Placental epithelial cell (primary cell): ENCODE results near the genes CFL2 and RALGAPA1.

- CAGE, long polyA plus RNA = no peak
These were observed 33.5 kb downstream of the CFL2 start for GRCh38 chr14:34680805-34681404.

DNA sequence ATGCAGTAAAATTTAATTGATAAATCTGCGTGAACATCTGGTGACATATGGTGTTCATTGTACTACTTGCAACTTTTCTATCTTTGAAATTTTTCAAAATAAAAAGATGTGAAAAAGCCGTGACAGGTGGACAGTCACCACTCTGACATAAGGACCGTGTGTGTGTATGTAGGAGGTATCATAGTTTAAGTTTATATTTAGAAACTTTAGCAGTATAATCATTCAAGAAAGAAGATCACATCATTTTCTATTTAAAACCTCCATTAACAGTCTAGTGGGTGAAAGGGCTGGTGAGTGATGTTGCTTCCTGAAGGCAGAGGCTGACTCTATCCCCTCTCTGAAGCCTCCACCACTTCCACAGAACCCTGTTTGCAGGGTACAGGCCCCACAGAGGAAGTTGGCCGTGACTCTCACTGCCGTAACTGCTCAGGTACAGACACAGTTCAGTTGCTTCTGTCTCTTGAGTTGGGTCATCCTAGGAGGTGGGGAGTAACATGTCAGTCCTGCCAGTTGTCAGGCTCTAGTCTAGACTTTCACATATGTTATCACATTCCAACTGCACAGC is 31.7 kb downstream of the CFL2 start:
- CAGE, long polyA plus RNA = no peak

DNA sequence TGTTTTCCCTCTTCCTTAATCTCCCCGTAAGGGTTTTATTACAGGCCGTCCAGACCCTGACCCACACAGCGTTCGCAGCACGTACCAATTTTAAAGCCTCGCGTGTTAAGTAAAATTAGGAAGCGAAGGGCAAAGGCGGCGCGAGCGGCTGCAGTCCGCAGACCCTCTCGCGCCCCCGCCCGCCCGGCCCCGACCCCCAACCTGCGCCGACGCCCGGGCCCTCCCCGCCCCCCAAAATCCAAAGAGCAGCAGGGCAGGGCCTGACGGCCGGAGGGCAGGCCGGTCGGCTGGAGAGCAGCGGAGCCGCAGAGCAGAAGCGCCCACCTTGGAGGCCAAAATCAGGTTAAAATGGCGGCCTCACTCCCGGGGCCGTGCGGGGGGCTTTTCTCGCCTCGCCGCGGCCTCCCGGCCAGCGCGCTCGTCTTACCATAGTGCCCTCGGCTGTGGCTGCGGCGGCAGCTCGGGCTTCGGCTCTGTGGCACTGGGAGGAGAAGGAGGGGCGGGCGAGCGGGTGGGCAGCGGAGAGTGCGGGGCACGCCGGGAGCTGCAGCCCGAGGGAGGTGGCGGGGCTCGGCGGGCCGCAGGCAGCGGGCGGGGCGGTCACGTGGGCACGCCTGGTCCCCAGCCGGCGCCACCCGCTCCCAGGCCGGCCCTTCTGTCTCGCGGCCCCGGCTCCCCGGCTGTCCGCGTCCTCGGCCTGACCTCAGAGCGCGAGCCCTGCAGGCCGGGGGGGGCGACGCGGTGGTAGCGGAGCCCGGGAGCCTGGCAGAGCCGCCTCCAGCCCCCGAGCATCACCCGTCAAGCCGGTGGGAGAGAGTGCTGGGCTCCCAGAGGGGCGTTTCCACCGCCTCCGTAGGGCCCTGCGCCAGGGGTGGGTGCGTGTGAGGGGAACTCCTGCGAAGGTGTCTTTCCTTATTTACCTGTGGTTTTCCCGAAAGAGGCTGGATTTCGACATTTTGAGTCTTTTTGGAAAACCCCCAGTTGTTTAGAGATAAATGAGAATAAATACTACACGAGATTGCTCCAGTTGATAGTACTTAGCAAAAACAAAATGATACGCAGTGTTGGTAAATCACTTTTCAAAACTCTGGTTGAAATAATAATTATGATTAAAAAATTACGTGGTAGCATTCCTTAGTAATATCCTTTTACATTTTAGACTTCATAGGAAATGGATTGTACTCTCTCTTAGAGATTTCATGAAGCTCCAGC is at the start of gene CFL2:
CFL2 (minus strand) TSS at position 483 of the 1,212 bp plus-strand sequence.
- CAGE, long polyA plus RNA = no peak

DNA sequence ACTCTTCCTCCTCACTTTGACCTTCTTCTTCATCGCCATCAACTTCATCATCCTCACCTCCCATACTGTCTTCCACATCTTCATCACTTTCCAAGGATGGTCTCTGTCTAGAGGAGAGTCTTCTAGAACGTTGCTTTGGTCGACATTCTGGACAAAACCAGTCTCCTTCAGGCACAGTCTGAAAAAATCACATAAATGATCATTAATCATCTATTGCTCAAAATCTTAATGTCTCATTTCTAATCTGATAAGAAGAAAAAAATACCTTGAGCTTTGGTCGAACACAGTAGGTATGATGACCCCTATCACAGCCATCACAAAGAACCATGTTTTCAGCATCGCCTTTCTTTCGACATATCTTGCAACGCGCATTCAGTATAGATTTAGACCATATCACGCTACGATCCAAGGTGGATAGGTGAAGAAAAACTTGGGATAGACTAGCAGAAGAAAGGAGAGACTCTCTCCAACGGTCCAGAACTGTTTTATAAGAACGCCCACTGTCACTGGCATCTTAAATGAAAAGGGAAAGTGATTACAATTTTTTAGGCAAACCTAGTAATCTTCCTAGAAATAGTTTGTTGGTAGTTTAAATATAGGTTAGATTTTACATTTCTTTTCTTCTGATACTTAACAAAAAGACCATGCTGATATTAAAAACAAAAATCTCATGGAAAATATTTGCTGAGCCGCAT is 50.5 kb upstream of the CFL2 start:
- CAGE, long polyA plus RNA = no peak

DNA sequence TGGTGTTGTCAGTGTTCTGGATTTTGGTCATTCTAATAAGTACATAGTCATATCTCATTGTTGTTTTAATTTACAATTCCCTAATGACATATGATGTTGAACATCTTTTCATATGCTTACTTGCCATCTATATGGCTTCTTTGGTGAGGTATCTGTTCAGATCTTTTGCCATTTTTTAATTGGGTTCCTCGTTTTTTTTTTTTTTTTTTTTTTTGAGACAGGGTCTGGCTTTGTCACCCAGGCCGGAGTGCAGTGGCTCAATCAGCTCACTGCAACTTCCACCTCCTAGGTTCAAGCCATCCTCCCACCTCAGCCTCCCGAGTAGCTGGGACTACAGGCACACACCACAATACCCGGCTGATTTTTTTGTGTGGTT is 55.2 kb downstream of the BAZ1A start:
- CAGE, long polyA plus RNA = no peak

DNA sequence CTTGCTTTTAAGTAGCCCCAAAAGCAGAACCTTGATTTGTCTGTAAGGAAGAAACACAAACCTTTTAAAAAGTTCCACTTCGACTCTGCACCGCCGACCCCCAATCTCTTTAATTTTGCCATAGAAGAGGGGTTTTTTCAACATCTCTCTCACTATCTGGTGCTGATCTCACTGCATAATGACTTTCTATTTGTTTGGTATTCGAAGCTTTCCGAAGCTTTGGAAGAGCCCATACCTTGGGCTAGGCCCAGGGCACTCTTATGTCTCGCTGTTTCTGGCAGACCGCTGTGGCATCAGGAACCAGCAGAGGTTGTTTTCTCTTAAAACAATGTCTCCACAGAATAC is 688 bp downstream of the PRORP start:
- CAGE, long polyA plus RNA = no peak

DNA sequence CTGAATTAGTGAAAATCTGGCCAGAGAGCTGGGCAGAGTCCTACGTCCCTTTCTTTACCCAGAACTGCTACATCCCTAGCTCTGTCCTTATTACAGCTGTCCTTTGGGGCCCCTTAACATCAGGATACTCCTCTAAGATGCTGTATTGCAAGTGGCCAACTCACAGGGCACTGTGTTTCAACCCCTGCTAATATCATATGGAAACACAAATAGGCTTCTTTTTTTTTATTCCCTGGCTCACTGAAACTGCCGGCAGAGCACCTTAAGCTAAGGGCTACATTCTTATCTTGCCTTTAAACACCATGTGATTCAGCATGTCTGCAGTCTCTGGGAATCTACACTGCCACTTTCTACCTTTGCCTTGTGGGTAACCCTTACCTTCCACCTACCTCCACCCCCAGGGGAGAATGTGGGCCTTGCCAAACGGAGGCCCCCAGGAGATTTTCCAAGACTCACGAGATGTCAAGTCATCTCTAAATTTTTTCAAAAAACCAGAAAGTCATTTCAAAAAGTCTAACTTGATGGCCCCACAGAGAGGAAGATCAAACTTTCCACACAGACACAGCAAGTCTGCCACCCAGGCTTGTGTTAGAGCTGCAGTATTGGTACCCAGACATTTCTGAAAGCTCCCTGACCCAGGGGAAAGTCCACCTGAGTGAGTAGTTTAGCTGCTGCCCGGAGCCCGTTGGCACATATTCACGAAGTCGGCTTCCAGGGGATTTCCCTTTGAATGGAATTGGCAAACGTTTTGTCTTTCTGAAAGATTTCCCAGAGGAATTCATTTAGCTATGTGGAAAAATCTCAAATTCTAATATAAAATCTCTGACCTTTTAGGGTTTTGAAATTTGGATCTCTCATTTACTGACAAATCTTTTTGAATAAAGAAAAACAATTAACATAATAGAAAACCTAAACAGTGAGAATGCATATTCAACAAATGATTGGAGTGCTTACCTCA is 4.7 kb upstream of the PSMA6 start:
- CAGE, long polyA plus RNA = no peak

- CAGE, long polyA plus RNA = no peak
These were observed 545 bp downstream of the PSMA6 start for GRCh38 chr14:35292549-35293304.

DNA sequence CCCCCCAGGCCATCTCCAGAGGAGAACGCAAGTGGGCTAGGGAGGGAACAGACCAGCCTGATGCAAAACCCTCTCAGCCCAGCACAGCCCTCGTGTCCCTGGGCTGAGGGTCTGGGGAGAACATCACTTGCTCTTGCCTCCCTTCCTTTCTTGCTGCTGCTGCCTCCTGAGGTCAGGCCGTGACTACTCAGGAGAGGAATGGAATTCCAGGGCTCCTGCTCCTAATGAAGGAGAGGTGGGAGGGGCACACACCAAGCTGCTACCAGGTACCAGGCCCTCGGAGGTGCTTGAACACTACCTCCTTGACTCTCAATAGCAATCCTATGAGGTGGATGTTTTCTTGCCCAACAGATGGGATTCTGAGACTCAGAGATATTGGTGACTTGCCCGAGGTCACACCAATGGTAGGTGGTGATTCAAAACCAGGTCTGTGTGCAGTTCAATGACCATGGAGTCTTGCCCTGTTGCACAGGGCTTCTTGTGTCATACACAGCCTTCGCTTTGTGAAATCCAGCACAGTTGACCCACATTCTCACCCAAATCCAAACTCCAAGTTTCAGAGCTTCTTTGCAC is 45.6 kb downstream of the PSMA6 start:
- CAGE, long polyA plus RNA = no peak

DNA sequence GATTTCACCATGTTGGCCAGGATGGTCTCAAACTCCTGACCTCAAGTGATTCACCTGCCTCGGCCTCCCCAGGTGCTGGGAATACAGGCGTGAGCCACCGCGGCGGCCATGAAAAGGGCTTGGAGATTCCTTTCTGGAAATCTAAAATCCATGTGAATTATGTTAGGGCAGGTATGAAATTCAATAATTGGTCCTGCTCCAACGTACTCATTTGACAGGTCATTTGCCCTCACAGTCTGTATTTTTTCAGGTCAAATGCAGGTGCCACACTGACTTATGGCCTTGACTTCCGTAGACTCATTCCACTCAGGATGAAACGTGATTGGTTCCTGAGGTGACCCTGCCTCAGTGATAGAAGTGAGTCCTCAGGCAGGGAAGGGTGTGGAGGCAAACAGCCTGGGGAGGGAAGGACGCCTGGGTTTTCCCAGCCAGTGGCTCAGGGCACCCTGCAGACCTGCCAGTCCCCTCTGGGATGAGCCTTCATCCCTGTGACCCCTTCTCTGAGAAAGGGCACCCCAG is 48.6 kb downstream of the PSMA6 start:
- CAGE, long polyA plus RNA = no peak

GRCh38 chr14:35808504-35809572 is at the start of gene RALGAPA1:
RALGAPA1 (minus strand) TSS chr14:35809295.
- CAGE, long polyA plus RNA = no peak

DNA sequence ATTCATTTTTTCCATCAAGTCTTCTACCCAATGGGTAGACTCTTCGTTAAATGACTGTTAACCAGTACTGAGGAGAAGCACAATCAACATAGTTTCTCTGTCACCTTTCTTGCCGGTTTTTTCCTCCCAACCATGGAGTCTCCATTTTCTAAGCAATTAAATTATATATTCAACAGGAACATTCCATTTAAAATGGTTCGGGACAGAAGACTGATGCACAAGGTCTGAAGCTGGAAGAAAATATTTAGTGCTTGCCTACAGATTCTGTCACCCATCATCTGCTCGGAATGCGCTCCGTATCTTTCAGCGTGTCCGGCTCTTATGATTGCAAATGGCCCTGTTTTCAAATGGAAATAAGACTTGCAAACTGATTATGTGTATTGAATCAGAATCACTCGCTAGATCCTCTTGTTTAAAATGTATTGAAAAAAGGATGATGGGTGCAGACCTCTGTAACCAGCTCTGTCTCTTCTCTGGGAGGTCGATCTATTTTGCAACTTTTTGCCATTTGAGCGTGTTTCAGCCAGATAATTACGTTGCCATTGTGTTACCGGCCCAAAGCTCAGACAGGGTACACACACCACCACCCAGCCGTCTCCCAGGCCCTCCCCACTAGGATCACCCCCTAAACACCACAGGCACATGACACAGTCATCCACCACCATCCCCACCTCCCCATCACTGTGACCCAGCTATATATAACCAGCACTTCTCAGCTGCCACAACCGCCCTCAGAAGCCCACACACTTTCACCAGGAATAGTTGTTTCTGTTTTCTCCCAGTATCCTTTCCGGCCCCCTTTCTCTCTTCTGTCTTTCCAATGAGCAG is 10.9 kb downstream of the NKX2-1 start:
- CAGE, long polyA plus RNA = no peak

- CAGE, long polyA plus RNA = no peak
These were observed 9.7 kb downstream of the NKX2-1 start for GRCh38 chr14:36510034-36511025.

DNA sequence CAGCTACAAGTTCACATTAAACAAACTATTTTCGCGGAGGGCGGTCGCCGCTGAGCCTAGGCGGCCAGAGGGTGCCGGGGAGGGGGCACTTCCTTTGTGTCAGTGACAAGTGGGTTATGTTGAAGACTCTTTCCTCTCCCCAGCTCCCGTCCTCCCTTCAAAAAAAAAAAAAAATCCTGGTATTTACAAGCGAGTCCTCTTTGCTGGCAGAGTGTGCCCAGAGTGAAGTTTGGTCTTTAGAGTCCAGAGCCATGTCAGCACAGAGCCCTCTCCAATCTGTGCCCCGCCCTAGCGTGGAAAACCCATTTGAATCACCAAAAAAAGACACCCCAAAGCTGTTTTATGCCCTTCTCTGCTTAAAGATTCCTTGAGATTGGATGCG is 3.4 kb downstream of the NKX2-1 start:
- CAGE, long polyA plus RNA = no peak

DNA sequence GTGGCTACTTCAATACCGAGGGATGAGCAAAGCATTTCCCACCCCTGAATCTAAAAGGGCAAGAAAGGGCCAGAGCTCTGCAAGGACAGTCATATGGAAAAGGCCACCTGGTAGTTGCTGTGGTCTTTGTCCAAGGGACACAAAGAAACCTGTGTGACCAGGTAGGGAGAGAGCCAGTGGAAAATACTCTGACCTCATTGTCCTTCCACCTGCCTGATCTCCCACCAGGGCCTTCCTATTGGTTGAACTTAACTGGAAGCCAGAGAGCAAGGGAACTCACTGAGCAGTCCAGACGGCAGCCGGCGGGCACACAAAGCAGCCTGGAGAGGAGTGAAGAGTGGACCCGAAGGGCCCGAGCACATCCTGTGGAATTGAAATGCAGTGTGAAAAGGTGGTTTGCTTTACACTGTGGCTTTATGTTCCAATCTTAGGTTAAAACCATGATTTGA is 120.8 kb downstream of the SLC25A21 start:
- CAGE, long polyA plus RNA = no peak

DNA sequence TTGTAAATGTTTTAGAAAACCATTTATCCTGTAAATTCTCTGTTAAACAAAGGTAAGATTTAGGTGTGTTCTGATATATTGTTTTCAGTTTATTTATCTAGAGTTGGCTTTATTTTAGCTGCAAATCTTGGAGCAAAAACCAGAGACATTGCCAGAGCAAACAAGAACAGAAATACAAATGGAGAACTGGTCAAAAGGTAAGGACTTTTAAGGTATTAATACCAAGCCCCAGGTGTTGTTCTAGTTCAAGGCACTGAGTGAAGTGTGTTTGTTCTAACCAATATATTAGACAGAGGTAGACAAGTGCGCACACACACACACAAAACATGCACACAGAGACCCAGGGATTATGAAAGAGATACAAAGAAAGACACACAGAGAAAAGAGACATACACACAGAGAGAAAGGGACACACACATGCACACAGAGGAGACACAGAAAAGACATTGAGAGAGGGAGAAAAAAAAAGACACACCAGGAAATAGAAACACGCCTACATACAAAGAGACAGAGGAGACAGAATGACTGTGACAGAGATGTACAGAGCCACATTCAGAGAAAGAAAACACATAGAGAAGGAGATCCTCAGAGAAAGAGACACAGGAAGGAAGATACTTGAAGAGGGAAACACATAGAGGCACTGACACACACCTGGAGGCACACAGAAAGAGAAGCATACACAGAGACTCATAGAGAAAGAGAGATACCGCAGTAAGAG is 50.1 kb downstream of the MIPOL1 start:
- CAGE, long polyA plus RNA = no peak

DNA sequence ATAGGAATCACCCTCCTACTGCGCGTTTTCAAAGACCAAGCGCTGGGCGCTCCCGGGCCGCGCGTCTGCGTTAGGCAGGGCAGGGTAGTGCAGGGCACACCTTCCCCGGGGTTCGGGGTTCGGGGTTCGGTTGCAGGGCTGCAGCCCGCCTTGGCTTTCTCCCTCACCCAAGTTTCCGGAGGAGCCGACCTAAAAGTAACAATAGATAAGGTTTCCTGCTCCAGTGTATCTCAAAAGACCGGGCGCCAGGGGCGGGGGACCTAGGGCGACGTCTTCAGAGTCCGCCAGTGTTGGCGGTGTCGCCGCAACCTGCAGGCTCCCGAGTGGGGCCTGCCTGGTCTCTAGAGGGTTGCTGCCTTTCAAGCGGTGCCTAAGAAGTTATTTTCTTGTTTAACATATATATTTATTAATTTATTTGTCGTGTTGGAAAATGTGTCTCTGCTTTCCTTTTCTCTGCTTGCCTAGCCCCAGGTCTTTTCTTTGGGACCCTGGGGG is 3.8 kb downstream of the SSTR1 start:
- CAGE, long polyA plus RNA = no peak

DNA sequence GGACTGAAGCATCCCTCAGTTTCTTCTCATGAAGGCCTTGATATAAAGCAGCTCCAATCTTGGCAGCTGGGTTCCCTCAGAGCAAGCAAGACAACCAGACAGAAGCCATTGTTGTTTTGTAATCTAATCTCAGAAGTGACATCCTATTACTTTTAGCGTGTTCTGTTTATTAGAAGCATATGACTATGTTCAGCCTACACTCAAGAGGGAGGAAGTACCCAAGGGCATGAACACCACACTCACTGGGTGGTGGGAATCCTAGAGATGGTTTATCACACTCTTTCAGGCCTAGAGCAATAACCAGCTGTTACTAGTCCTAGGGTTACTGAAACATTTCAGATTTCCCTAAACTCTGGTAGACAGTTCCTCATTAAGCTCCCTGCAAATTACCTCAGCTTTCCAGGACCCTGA is 222.2 kb downstream of the SEC23A start:
- CAGE, long polyA plus RNA = no peak

DNA sequence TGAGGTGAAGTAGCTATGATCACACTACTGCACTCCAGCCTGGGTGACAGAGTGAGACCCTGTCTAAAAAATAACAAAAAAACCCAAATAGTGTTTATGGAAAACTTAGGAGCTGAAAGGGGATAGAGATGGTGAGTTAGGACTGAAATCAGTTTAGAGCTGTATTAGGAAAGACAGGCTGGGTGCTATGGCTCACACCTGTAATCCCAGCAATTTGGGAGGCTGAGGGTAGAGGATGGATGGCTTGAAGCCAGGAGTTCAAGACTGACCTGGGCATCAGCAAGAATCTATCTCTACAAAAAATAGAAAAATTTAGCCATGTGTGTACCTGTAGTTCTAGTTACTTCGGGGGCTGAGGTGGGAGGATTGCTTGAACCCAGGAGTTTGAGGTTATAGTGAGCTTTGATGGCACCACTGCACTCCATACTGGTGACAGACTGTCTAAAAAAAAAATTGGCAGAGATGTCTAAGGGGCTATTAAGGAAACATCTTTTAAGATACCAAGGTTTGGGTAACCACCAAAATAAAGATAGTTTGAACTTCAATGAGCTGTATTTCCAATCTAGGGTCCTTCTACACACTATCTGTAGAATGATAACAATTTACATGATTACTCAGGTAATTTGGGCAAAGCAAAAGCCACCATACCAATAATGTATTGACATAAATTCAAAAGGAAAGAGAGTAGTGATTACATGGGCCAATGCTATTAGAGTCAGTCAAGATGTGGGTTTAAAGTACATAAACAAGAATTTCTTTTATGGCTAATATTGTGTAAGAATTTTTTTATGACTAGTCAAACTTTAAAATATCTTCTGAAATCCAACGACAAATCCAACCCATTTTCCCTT is 10.0 kb downstream of the PNN start:
- CAGE, long polyA plus RNA = no peak

- CAGE, long polyA plus RNA = no peak
These were observed 4.7 kb upstream of the MIA2 start for GRCh38 chr14:39228816-39229616.